ENCODE data around the genes CHADL and PHF5A.

DNA sequence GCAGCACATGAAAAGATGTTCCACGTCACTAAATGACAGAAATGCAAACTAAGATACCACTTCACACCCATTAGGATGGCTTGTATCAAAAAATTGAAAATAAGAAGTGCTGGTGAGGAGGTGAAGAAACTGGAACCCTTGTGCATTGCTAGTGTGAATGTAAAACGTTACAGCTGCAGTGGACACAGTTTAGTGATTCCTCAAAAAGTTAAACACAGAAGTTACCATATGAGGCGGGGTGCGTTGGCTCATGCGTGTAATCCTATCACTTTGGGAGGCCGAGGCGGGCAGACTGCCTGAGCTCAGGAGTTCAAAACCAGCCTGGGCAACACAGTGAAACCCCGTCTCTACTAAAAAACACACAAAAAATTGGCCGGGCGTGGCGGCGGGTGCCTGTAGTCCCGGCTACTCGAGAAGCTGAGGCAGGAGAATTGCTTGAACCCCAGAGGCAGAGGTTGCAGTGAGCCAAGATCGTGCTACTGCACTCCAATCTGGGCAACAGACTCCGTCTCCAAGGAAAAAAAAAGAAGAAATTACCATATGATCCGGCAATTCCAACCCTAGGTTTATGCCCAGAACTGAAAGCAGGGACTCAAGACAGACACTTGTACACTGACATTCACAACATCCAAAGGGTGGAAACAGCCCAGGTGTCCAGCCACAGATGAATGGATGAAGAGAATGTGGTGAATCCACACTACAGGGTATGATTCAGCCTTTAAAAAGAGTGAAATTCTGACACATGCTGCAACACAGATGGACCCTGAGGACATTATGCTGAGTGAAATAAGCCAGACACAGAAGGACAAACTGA lies 43.6 kb downstream of the SGSM3 start:
- RRBS: no CpG with 5 or more reads among the region's 17 CpGs

GRCh38 chr22:40416324-40416809 lies 46.0 kb downstream of the SGSM3 start:
- RRBS: no CpG with 5 or more reads among the region's 12 CpGs

DNA sequence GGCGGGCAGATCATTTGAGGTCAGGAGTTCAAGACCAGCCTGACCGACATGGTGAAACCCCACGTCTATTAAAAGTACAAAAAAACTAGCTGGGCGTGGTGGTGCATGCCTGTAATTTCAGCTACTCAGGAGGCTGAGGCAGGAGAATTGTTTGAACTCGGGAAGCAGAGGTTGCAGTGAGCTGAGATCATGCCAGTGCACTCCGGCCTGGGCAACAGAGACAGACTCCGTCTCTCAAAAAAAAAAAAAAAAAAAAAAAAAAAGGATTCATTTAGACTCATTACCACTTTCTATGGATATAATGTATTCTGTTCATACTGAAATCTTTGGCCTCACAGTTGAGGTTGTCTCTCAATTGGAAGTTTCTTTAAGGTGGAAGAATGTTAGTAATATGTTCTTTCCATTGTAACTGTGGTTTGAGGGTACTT lies 128.2 kb downstream of the MRTFA start:
- RRBS: no CpG with 5 or more reads among the region's 7 CpGs

DNA sequence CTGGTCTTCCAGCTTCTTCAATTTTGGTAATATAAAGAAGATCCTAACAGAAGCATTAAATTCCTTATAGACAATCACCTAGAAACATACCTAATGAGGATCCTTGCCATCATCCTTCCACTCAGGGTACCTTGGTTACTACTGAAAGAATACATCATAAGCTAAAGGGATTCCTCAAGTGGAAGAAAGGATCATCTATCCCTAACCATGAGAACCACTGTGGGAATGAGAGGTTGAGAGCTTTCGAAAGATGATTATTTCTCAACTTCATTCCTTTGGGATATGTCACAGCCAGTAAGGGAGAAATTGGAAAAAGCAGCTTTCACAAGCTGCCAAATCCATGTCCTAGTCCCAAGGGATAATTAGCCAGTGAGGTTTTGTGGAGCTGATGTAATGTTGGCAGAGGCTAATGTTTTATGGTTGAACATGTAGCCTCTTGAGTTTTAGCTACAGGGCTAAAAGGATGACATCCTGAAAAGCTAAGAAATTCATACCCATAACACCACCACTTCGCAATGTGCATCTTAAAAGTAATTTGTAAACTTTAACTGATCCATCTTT lies 124.1 kb downstream of the MRTFA start:
- RRBS: no CpG with 5 or more reads among the region's 2 CpGs

DNA sequence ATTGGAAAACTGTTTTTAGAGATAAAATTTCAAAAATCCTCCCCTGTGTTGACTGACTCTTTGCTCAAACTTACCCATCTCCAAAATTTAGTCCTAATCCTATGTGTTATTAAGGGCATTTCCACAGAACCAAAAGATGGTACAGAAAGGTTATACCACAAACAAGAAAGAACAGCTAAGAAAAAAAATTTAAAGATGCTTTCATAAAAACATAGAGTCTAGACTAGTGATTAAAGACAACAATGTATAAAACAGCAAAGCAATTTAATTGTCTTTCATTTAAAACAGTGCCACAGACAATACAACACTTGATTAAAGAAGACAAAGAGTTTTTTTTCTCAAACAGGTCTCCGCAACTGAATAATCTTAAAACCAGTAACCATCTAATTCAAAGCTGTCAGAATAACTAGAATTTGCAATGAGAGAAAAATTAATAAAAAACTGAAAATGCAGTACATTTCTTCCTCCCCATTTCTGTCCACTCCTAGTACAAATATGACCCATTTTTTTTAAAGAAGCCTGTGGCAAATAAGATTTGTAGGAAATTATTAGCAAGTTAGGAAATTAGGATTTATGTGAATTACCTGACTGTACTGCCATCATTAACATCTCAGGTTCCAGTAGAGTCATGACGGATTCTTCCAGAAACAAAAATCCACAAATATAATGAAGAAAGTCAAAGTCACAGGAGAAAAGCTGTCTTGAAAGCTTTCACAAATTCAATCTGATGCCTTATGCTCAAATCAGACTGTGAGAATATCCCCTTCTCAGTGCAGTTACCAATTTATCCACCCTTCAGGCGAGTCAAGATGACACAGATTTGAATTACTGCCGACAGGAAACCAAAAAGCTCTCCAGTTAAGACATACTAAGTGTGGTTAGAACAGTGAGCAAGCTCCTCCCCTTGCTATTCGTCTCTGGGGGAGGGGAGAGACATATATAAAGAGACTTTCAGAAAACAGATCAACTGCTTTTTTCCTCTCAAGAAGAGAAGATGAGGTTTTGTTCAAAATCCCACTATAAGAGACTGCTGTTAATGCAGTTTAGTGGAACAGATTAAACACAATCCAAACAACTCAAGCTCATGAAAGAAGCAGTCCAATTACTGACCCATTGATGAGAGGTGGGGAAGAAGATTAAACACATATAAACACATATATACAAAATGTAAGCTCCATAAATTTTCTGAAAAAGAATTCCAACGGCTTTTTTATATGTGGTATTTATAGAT lies 103.1 kb downstream of the MRTFA start:
- RRBS: no CpG with 5 or more reads among the region's 6 CpGs

DNA sequence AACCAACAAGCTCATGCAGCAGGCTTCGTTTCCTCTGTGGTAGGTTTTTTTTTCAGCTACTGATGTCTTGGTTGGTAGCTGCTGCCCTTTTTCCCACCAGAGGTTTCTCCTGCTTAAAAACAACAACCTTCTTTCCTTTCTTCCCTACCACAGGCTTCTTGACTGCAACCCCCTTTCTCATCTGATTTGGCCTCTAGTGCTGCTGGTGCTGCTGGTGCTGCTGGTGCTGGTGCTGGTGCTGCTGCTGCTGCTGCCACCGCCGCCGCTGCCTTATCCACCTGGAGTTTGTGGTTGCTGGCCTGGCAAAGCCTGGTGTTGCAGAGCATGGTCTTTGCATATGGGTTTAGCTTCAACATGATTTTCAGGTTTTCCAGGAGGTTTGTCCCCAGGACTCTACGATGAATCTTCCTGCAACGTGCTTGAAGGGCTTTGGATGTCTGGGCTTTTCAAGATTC lies 49.8 kb downstream of the MRTFA start:
- RRBS: no CpG with 5 or more reads among the region's 6 CpGs

- RRBS: no CpG with 5 or more reads among the region's 12 CpGs
Observed at GRCh38 chr22:40654553-40655219, 18.2 kb upstream of the MRTFA start.

- RRBS: no CpG with 5 or more reads among the region's 2 CpGs
Observed at GRCh38 chr22:40835717-40836044, 16.5 kb upstream of the SLC25A17 start.

GRCh38 chr22:40877511-40877723 lies 15.5 kb upstream of the DNAJB7 start:
- RRBS: no CpG with 5 or more reads among the region's 2 CpGs

- RRBS: no CpG with 5 or more reads among the region's 2 CpGs
Observed at GRCh38 chr22:41001696-41001992, 50.5 kb downstream of the RBX1 start.

DNA sequence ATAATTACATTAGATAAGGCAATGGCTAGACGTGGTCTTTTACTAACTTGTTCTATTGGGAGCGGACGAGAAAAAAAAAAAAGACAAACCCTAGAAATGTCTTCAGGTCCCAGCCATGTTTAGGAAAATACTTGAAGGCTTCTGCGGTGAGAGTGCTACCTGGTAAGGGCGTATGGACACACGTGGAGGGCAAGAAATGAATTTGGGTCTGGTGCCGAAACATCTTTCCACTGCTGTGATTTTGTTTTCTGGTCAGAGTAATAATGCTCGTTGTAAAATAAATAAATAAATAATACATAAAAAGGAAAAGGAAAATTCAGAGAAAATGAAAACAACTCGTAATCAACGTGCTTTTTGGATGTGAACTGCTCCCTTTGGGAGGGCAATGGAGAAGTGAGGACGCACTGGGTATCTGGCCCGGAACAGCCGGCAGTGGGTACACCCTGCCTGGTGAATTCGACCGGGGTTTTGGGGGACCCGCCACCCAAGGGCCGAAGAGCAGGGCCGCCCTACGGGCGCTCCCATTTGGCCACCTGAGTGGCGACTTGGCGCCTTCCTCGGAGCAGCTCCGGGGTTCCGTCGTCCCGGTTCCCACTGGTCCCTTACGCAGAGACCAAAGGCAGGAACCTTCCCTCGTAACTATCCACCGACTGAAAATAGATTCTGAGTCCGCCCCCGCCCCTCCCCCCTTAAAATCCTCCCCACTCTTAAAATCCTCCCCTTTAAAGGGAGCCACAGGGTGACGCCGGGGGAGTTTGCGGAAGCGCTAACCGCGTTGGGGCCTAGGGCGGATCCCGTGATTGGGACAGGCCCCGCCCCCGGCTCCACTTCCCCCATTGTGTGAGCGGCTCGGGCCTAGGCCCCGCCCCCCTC lies 1.4 kb upstream of the EP300 start:
- RRBS: under 1% methylated on average over 19 of the region's 45 CpGs

DNA sequence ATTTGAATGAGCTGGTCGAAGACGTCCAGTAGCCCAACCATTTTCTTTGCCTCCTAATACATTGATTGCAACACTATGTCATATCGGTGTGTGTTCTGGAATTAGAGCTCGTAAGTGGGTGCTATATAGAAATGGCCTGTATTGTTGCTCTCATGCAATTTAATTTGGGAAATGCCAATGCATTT lies 725 bp downstream of the EP300 start:
- RRBS: no CpG with 5 or more reads among the region's 4 CpGs

GRCh38 chr22:41149626-41150255 lies 55.4 kb upstream of the L3MBTL2 start:
- RRBS: no CpG with 5 or more reads among the region's 7 CpGs

- RRBS: no CpG with 5 or more reads among the region's 6 CpGs
Observed at GRCh38 chr22:41168228-41168936, 36.7 kb upstream of the L3MBTL2 start.

DNA sequence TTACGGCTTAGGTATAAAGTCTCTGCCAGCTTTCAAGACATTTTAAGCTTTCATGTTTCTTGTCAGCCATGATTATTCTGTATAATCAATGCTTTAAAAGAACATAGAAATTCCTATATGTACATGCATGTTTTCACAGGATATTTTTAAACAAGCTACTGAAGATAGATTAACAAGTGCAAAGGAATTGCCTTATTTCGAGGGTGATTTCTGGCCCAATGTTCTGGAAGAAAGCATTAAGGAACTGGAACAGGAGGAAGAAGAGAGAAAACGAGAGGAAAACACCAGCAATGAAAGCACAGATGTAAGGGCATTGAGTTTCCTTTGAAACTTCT lies 32.8 kb upstream of the L3MBTL2 start:
- RRBS: no CpG with 5 or more reads among the region's 3 CpGs

GRCh38 chr22:41240726-41241441 lies at the start of gene CHADL:
Gene CHADL (minus strand): TSS chr22:41240931.
- RRBS: 4% methylated on average over 3 of the region's 20 CpGs

DNA sequence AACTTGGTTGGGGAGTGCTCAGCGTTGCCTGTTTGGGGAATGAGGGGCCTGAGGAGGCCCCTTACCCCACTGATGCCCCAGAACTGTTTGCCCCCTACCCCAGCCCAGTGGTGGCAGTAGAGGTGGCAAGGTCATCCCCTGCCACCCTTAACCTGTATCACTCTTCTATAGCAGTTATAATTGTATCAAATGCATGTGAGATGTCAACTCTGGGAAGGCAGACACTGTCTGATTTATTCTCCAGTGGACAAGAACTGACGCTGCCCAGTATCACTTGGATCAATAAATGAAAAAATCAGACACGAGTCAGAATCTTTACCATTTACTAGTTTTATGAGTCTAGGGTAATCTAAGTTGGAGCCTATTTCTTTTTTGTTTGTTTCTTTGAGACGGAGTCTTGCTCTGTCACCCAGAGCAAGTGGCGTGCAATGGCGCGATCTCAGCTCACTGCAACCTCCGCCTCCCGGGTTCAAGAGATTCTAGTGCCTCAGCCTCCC lies 14.5 kb downstream of the TOB2 start:
- RRBS: no CpG with 5 or more reads among the region's 9 CpGs

GRCh38 chr22:41468567-41468932 lies at the start of gene PHF5A:
Gene PHF5A (minus strand): TSS chr22:41468692.
- RRBS: no CpG with 5 or more reads among the region's 17 CpGs

GRCh38 chr22:41478207-41478587 lies 9.3 kb downstream of the ACO2 start:
- RRBS: no CpG with 5 or more reads among the region's 3 CpGs

DNA sequence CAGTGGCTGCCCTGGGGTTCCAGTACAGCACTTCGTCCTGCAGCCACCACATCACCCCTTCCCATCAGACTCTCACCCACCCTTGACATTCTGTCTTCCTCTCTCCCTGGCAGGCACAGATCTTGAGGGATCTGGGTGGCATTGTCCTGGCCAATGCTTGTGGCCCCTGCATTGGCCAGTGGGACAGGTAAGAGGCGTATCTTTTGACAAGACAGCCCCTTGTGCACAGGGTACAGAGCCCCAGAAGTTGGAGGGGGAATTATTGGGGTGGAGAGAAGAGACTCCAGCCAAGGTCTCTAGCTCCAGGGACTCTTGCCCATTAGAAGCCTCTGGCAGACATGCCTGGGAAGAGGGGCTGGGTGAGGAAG lies 21.2 kb downstream of the POLR3H start:
- RRBS: no CpG with 5 or more reads among the region's 2 CpGs